Left lung (tissue), 1 donor: ENCODE data around the genes NT5DC3 and UQCC6.

GRCh38 chr12:101708962-101709834, 11.8 kb downstream of the CHPT1 start:
- PRO-cap: no peak

- PRO-cap: no peak
These were observed 8.9 kb upstream of the SYCP3 start for GRCh38 chr12:101747849-101748849.

- PRO-cap: no peak
These were observed 10.3 kb upstream of the SYCP3 start for GRCh38 chr12:101749348-101750109.

DNA sequence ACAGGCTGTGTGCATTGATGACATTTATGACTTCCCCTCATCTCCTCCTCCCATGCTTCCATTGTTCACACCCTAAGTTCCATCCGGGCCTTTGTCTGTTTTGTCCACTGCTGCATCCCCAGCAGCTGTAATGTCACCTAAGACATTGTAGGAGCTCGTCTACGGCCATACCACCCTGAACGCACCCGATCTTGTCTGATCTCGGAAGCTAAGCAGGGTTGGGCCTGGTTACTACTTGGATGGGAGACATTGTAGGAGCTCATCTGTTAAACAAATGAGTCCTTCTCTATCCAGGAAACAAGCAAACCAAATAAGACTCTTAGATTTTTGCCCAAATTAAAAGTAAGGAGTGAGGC, 40.4 kb upstream of the SYCP3 start:
- PRO-cap: unidirectional peak, plus-strand start at position 158 of the sequence

DNA sequence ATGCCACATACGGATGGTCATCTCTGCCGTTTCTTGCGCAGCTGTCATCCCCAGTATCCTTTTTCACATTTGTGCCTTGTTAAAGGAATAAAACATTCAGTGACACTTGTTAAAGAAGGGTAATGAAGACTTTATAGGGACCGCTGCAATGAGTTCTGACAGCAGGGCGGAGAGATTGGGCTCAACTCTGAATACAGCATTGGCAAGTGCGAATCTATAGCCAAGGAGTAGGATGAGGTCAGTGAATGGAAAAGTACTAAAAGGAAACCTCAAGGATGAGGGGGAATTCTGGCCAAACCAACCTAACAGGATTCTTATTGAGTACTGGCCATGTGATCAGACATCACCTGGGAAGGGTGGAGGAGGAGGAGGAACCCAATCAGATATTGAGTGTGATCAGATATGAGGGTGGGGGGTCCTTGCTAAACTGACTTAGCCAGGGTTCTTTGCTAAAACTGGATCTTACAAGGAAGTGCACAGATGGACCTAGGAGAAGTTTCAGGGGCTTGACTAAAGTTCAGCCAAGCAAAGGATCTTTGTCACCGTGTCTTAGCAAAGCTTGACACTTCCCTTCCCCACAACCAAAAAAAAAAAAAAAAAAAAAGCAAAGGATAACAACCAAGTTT, 31.0 kb downstream of the DRAM1 start:
- PRO-cap: no peak

DNA sequence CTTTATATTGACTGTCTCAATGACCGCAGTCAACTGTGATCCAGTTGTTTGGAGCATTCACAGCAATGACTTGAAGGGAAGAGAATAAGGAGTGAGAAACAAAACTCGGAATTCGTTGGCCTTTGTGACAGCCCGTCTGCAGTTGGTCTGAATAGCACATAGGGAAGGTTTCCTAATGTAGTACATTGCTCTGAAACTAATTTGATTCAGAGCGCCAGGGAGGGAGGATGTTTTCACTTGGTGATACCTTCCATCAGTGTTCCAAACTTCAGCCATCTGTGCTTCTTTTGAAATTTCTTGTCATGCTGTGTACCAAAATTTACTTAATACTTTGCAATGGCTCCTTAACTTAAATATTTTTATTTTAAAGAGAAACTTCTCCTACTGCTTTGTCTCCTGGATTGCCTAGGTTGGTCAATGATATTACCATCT, 55.0 kb downstream of the DRAM1 start:
- PRO-cap: no peak

DNA sequence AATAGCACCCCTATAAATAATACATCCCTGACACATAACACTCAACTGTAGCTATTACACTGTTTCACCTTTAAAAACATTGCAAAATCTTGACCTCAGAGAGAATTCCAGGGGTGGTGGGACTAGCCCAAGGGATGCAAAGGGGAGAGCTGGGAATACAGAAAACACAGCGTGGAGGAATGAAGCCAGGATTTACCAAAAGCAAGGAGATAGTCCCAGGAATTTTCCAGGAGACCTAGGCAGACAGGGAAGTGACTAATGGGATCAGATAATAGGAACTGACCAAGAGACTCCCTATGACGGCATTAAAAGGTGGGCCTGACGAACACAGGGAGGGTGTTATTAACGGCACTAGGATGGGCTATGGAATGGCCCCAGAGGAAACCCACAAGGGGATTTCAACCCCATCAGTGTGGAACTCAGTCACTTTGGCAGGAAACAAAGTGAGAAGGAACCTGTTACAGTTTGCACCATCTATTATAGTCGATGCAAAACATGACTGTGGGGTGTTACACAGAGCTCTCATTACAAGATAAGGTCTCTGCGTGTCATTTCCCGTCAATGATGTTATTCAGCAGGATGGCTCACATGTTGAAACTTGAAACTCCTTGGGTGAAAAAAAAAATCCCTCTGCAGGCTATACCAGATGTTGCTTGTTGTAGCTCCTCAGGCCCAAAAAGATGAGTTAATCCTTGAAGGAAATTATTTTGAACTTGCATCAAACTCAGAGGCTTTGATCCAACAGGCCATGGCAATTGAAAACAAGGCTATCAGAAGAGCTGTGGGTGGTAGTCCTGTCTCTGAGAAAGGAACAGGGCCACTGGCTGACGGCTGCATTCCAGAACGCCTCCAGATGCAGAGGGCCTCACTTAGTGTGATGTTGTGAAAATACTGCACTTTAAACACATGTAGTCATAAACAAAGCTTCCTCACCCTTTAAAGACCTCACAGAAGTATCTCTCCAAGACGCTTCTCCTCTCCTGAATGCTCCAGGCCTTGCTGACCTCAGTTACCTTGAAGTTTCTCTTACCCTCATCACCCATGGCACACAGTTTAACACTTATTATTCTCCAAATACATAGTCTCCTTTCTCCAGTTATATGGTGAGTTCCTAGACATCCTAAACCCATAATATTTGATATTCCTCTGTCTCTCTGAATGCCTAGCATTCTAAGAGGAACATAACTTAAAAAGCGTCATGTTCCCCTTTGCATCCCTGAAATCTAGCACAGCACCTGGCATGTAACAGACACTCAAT, 58.9 kb downstream of the DRAM1 start:
- PRO-cap: no peak

- PRO-cap: no peak
These were observed 60.9 kb downstream of the IGF1 start for GRCh38 chr12:102419395-102419902.

DNA sequence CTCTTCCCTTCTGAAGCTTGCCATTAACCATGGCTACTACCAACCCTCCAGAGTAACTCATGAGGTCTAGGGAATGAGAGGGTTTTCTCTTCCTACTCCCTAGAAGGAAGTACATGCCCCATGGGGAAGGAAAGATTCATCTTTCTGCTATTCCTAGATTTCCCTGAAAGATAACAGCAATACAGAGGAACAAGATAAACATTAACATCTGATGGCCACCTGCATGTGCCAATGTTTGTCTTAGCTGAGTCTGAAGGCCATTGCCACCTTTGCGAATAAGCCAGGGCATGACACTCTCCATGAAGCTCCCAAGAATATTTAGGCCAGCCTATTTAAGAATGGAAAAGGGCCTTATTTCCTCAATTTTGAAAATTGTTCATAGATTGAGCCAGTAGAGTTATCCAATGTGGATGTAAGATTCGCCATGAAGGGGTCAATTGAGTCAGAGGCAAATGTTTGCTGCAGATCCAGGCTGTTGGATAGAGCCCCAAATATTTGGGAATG, 26.0 kb downstream of the IGF1 start:
- PRO-cap: no peak

- PRO-cap: no peak
These were observed 1.8 kb downstream of the IGF1 start for GRCh38 chr12:102478376-102479057.

DNA sequence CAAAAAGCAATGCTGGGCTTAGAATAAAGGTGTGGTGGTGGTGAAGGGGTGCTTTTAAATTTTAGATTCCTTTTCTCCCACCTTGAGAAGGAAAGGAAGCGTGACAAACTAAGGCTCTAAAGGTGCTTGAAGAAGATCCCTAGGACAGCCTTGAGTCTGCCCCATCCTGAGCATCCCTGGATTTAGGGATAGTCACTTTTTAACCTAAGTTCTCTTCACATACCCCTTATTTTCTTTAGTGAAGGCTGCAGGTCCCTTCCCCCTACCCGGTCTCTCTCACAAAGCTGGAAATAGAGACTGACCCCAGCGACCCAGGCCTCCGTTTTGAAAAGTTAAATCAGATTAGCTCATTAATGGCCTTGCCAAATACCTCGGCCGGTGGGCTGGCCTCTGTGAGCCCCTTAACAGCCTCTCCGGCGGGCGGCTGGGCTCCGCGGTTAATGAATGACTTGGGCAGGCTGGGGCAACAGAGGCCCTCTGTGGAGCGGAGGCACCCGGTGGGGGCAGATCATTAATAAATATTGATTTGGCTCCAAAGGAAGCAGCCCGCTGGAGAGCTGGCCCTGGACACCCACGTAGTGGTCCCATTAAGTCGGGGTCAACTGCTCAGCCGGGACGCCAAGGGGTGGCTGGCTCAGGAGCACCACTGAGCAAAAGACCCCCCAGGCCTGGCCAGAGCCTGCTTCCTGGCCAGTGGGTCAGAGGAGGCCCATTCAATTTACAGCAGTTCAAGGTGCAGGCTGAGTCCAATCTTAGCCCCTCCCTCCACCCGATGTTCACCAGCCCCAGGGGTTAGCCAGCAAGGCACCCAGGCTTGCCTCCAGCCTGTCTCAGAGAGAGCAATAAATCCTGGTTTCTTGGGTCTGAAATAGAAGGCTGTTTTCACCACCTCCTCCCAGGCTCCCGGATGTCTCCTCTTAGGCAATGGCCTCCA, 31.8 kb downstream of the PAH start:
- PRO-cap: no peak

DNA sequence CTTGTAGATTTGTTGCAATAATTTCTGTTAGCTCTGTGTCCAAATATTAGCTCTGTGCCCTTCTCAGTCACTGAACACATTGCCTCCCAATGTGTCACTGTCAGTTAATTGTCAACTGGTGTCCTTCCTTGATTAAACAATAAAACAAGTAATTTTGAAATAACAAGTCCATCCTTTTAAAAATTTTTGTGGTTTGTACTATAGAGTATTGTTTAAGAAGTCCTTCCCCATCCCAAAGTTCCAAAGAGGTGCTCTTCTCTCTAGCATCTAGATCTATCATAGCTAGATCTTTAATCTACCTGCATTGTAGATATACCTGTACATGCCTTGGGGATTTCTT, 4.3 kb upstream of the PAH start:
- PRO-cap: no peak

- PRO-cap: no peak
These were observed 61.1 kb downstream of the C12orf42 start for GRCh38 chr12:103434659-103435077.

- PRO-cap: unidirectional peak, plus-strand start at chr12:103807031
These were observed 34.1 kb downstream of the NT5DC3 start for GRCh38 chr12:103806644-103807627.

DNA sequence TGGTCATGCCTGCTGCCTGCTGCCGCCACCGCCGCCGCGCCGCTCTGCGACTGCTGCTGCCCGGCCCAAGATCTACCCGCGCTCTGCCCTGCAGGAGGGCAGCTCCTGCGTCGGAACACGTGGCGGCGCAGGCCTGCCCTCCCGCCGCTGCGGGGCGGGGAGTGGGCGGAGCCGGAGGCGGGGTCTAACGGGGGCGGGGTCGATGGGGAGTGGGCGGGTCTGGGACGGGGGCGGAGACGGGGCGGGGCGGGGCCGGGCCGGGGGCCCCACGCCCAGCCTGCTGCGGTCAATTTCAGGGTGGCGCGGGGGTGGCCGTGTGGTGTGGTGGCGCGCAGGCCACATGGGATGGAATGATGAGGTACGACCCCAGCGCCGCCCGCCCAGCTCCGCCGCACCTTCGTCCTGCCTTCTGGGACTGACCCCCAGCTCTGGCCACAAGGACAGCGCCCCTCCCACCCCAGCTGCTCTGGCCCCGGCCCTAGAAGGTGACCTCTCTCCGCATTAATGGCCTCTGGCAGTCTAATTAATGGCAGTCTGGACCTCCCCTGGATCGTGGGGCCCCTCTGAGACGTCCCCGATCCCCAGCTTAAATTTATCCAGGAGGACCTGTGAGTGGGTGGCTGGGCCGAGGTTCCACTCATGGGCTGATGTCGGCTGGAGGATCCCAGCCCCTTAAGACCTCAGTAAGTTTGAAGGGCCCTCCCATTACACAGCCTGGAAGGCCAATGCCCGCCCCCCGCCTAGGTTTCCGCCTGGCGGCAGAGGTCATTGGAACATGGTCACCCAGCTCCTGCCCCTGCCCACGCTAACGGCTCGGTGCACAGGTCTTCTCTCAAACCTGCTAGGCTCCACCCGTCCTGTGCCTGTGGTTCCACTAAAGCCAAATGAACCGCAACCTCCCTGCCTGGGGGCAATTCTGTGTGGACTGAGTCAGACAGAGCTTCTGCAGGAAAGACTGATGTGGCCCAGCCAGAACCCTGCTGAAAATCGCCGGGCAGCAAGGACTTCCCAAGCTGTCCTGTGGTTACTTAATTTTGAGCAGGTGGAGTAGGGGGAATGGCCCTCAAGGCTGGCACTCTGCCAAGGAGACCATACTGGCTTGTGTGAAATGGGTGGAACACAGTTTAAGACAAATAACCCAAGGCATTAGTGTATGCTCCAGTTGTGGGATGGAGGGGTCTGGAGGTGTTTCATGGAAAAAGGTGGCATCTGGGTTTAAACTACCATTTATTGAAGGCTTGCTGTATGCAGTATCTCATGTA, at the start of gene NT5DC3:
TSS of gene NT5DC3 (minus strand) at position 85 of the 1,262 bp plus-strand sequence.
- PRO-cap: bidirectional peak, plus-strand start at position 295 of the sequence, minus-strand start at position 46 of the sequence; bidirectional peak, plus-strand start at position 745 of the sequence, minus-strand start at position 649 of the sequence

DNA sequence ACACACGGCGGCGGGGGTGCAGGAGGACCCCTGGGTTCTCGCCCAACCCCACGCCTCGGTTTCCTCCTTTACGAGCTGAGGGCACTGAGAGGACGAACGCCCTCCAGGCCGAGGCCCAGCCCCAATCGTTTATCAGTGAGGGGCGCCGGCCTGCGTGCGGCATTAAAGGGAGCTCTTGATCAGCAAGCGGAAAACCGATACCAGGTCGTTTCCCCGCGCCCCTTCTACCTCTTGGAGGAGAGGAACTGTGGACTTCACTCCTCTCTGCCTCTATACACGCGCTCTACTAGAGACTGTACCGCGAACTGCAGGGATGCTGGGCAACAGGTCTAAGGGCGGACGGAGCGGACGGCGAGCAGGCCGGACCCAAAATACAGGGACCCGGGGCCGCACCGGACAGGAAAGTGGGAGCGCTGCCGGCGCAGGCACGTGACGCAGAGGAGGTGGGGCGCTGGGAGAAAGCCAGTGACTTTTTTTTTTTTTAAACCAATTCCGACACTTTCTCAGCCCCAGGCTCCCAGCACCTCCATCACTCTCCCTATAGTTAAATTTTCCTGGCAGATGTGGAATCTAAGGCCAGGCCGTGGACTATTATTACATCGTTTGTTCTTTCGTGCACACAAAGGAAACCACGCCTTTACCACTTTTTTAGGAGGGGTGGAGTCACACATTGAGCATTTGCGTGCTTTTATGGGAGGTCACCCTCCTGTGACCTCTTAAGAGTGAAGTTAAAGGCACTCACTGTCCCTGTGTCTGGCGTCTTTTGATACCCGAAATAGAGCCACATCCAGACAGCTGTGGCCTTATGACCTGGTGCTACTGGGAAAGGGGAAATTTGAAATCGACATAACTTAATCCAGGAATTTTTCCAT, at the start of gene UQCC6:
TSS of gene UQCC6 (minus strand) at position 375 of the 872 bp plus-strand sequence.
- PRO-cap: bidirectional peak, plus-strand start at position 489 of the sequence, minus-strand start at position 307 of the sequence

GRCh38 chr12:103997445-103997880, 31.8 kb downstream of the TDG start:
- PRO-cap: no peak

- PRO-cap: unidirectional peak, minus-strand start at chr12:104065316
These were observed 828 bp downstream of the HCFC2 start for GRCh38 chr12:104065113-104065604.

DNA sequence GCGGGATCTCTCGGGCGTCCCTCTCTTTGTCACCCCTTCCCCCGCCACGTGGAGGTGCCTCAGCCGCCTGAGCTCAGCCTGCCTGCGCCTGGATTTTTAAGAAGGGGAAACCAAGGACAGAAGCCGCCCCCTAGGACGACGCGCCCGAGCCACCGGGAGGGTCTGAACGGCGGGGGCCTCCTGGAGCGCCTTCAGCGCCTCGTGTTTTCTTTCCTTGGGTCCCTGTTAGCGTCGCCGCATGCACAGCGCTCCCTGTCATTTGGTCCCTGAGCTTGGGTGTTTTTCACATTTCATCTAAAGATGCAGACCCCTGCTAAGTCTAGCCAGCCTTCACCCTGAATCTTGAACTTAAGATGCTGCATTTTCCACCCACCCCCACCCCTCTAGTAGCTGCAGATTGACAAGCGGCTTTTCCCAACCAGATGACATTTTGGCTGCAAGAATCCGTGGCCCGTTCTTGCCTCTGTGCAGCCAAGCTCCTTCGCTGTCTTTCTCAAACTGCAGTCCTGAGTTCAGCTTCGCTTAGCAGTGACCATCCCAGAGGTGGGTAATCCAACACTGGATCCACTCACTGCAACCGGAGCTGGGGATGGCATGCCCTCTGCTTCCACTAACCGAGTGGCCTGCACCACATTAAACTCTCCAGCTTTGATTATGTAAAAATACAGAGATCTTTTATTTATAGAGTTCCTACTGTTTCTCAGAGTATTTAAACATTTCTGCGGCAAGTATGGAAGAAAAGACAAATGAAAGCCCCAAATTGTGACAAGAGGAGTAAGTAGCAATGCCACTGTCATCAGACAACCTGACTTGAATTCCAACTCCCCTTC, 719 bp upstream of the NFYB start:
- PRO-cap: no peak

- PRO-cap: bidirectional peak, plus-strand start at chr12:104276715, minus-strand start at chr12:104276550
These were observed 27.3 kb upstream of the EID3 start for GRCh38 chr12:104276033-104276817.